Helper T cell (primary cell): ENCODE results near the gene UCKL1.

- PRO-cap, 2 experiments = peak in 1 of 2 experiments; most common minus-strand start chr20:63956397 (in 1)
Measured at GRCh38 chr20:63956186-63956552, at the start of gene UCKL1. TSS of gene UCKL1 (minus strand) at chr20:63956416.

- PRO-cap, 2 experiments = no peak in any of the 2 experiments
Measured at GRCh38 chr20:64024182-64024734, 11.7 kb upstream of the C20orf204 start.

- PRO-cap, 2 experiments = no peak in any of the 2 experiments
Measured at GRCh38 chr20:64046936-64047258, 2.5 kb downstream of the SOX18 start.

DNA sequence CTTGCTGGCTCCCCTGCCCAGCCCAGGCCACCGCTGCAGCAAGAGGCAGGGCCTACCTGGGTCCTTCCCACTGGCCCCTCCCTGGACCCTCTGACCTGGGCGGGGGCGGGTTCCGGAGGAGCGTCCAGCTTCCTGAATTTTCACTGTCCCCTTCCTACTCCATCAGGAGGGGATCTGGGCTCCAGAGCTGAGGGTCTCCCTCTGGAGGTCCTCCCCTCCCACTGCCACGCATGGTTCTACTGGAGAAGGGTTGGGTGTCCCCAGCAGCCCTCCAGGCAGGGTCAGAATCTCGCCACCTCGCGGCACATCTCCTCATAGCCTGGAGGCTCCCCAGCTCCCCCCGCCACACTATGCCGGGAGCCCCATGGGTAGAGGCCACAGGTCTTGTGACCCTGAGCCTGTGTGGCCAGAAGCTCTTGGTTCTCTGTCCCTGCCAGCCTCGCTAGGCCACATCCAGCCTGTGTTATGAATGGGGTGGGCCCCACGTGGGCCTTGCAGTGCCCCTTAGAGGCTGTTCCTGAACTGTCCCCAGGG lies 1.0 kb upstream of the SOX18 start:
- PRO-cap, 2 experiments = no peak in any of the 2 experiments

- PRO-cap, 2 experiments = no peak in any of the 2 experiments
Measured at GRCh38 chr20:64057613-64058243, 5.3 kb upstream of the TCEA2 start.

- PRO-cap, 2 experiments = no peak in any of the 2 experiments
Measured at GRCh38 chr20:64072357-64073092, 6.8 kb downstream of the RGS19 start.

GRCh38 chr20:64080237-64081005 lies 539 bp downstream of the OPRL1 start:
- PRO-cap, 2 experiments = peak in 2 of 2 experiments; most common minus-strand start chr20:64080395 (in 1)

DNA sequence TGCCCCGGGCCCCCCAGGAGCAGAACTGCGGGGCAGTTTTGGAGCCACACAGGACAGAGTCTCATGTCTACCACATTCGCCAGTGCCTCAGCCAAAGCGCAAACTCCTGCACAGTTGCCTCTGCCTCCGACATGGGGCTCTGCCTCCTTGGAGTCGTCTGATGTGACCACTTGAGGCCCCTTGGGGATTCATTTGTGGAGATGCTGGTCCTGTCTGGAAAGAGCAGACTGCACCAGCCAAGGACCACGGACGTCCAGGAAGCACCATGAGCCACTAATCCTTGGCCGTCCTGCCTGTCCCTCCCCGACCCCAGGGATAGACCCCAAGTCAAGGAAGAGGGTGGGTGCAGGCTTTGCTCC lies 41.8 kb upstream of the PCMTD2 start:
- PRO-cap, 2 experiments = no peak in any of the 2 experiments

DNA sequence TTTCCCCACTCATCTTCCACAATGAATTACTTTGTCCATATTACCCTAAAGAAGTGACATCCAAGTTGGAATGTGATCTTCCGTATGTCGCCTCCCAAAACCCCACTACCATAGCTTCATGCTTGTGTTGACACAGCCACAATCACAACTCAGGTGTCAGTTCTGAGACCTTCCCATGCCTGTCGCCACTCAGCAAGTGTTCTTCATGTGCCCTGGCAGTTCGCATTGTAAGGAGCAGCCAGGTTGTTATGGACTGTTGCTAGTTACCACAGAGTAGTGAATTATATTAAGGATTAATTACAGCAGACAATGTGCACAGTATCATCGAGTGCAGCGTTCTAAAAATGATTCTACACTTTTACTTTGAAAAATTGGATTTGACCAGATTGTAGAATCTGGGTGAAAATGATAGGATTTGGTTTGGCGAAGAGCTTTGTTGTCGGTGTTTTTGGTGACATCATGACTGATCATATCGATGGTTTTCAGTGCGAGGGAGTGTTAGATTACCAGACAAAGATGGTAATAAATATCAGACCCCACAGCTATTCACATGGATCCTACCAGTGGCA lies 1.7 kb downstream of the PCMTD2 start:
- PRO-cap, 2 experiments = no peak in any of the 2 experiments